ENCODE measurements around a stretch of chr4.

- RAMPAGE, long total RNA = no peak
- RRBS = no CpG with 5 or more reads among the region's 2 CpGs
PRO-cap:
- standard = unidirectional peak, minus-strand start at chr4:37002879
- CoPRO, capped RNA only, 2 experiments = no peak in any of the 2 experiments
- CoPRO, capped and uncapped RNA, 2 experiments = peak in 2 of 2 experiments; most common plus-strand start chr4:37002879 (in 1); most common minus-strand start chr4:37002879 (in 2)
- CoPRO, uncapped RNA only, 2 experiments = no peak in any of the 2 experiments
CAGE:
- cytosol, long polyA plus RNA = no peak
- long polyA plus RNA = no peak
- nucleolus, long total RNA = no peak
- nucleus, long polyA plus RNA = no peak
Measured at GRCh38 chr4:37002827-37003113, 241.8 kb upstream of the NWD2 start.

DNA sequence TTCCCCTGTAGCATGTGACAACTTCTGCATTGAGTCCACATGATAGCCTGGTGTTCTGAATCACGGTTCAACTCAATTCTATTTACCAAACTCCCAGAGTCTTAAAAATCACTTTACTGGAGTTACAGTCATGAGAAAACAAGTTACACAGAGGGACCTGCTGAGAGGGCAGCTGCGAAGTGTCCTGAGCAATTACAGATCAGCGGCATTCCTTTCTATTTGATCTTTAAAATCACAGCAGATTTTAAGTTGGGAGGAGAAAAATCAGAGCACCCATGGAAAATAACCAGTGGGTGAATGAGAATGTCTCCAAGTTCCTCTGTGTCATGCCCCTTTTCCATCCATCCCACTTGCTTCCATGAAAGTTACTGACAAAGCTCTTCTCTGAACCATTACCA, 46.4 kb upstream of the NWD2 start:
- RAMPAGE, long total RNA = no peak
- RRBS = no CpG with 5 or more reads among the region's 3 CpGs
PRO-cap:
- standard = no peak
- CoPRO, capped RNA only, 2 experiments = no peak in any of the 2 experiments
- CoPRO, capped and uncapped RNA, 2 experiments = no peak in any of the 2 experiments
- CoPRO, uncapped RNA only, 2 experiments = no peak in any of the 2 experiments
CAGE:
- cytosol, long polyA plus RNA = no peak
- long polyA plus RNA = no peak
- nucleolus, long total RNA = no peak
- nucleus, long polyA plus RNA = no peak

GRCh38 chr4:37428411-37428932, 25.3 kb upstream of the C4orf19 start:
- RAMPAGE, long total RNA = no peak
- RRBS = no CpG with 5 or more reads among the region's 3 CpGs
PRO-cap:
- standard = no peak
- CoPRO, capped RNA only, 2 experiments = no peak in any of the 2 experiments
- CoPRO, capped and uncapped RNA, 2 experiments = no peak in any of the 2 experiments
- CoPRO, uncapped RNA only, 2 experiments = no peak in any of the 2 experiments
CAGE:
- cytosol, long polyA plus RNA = no peak
- long polyA plus RNA = no peak
- nucleolus, long total RNA = no peak
- nucleus, long polyA plus RNA = no peak

DNA sequence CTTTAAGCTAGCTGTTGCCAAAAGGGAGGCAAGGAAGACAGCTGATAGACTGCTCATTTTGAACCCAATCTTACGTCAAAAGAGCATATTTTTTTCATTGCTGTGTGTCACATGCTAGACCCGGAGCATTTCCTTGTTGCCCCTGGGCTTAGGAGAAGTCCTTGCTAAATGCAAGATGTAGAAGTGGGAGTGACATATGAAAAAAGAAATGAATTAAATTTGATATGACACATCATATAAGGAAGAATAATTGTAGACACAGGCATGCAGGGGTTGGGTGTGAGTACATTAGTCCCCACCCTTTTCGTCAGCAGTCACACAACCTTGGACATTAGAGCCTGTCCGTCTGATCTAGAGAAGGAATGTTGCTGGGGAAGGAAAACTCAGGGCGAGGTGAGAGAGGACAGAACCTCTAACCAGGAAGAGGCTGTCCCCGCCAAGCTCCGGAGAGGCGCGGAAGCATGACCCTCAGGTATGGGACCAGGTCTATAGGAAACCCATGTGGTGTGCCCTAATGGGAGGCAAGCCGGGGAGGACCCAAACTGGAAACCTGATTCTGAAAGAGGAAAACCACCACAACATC, 102.2 kb downstream of the RELL1 start:
- RAMPAGE, long total RNA = no peak
- RRBS = 37% methylated on average over 4 of the region's 10 CpGs
PRO-cap:
- standard = no peak
- CoPRO, capped RNA only, 2 experiments = no peak in any of the 2 experiments
- CoPRO, capped and uncapped RNA, 2 experiments = no peak in any of the 2 experiments
- CoPRO, uncapped RNA only, 2 experiments = no peak in any of the 2 experiments
CAGE:
- cytosol, long polyA plus RNA = no peak
- long polyA plus RNA = no peak
- nucleolus, long total RNA = no peak
- nucleus, long polyA plus RNA = no peak

DNA sequence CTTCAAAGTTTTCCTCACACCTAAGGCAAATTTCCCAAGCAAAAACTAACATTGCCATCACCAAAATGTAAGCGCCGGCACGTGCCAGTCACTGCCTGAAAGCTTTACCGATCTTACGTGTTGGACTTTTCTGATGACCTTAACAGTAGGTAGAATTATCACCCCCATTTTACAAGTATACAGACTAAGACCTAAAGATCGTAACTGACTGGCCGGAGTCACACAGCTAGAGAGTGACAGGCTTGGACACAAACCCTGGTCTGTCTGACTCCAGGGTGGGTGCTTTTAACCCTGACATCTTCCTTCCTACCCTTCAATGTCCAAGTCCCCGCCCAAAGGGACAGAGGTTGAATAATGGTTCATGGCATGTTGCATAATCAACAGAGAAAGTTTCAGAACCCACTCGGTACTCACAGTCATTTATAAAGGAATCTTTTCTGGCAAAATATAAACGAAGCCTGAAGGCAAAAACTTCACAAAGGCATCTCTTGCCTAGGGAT, 44.4 kb downstream of the RELL1 start:
- RAMPAGE, long total RNA = no peak
- RRBS = no CpG with 5 or more reads among the region's 10 CpGs
PRO-cap:
- standard = no peak
- CoPRO, capped RNA only, 2 experiments = no peak in any of the 2 experiments
- CoPRO, capped and uncapped RNA, 2 experiments = no peak in any of the 2 experiments
- CoPRO, uncapped RNA only, 2 experiments = no peak in any of the 2 experiments
CAGE:
- cytosol, long polyA plus RNA = no peak
- long polyA plus RNA = no peak
- nucleolus, long total RNA = no peak
- nucleus, long polyA plus RNA = no peak

DNA sequence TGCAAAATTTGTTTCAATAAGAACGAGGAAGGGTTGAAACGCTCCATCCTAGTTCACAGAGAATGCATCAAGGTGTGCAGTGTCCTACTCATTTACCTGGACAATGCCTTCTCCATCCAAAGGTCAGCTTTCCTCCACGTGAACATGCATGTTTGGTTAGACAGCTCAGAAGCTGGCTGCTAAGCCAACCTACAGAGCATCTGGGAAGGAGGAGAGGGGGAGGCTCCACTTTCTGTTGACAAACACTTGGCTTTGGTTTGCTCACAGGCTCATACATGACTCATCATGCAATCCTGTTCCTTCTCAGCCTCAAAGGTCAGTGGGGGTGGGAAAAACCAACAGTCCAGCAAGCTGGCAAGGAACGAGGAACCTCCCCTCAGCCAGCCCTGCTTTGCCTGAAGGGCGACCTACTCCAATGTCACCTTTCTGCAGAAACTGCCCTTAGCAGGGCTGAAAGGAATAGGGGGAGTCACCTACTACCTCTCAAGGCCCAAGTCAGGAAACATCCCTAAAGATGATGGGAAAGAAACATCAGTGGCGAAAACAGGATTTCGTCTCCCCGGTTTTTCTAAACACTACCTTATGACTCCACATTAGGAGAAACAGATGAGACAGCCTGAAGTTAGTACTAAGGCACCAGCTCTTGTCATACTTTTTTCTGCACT, 38.0 kb downstream of the RELL1 start:
- RAMPAGE, long total RNA = no peak
- RRBS = no CpG with 5 or more reads among the region's 8 CpGs
PRO-cap:
- standard = no peak
- CoPRO, capped RNA only, 2 experiments = no peak in any of the 2 experiments
- CoPRO, capped and uncapped RNA, 2 experiments = no peak in any of the 2 experiments
- CoPRO, uncapped RNA only, 2 experiments = no peak in any of the 2 experiments
CAGE:
- cytosol, long polyA plus RNA = no peak
- long polyA plus RNA = no peak
- nucleolus, long total RNA = no peak
- nucleus, long polyA plus RNA = no peak

DNA sequence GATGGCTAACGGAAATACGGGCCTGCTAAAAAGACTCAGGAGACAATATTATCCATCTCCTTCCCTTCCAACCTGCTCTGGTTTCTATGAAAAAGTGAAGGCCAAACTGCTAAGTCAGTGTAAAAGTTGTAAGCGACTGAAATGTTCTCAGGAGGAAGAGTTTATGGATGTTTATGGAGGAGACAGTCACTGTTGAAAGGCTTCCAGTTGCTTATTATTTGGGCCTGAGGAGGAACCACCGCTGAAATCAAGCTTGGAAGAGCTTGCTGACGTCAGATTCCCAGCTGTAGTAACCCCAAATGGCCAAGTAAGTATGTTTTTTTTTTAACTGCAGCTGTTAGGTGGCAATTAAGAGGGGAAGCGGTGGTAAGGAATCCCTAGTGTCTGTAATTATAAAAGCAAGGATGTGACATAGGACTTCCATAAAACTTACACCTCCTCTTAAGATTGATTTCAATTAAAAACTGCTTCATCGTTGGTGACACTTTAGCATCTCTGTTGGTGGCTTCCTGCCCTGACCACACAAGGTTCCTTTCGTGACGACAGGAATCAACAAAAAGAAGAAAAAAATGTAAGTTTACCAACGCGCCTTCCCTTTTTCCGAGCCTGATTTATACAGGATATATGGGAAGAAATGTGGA, 1.0 kb downstream of the RELL1 start:
- RAMPAGE, long total RNA = no peak
- RRBS = no CpG with 5 or more reads among the region's 12 CpGs
PRO-cap:
- standard = no peak
- CoPRO, capped RNA only, 2 experiments = no peak in any of the 2 experiments
- CoPRO, capped and uncapped RNA, 2 experiments = no peak in any of the 2 experiments
- CoPRO, uncapped RNA only, 2 experiments = no peak in any of the 2 experiments
CAGE:
- cytosol, long polyA plus RNA = no peak
- long polyA plus RNA = no peak
- nucleolus, long total RNA = no peak
- nucleus, long polyA plus RNA = no peak

DNA sequence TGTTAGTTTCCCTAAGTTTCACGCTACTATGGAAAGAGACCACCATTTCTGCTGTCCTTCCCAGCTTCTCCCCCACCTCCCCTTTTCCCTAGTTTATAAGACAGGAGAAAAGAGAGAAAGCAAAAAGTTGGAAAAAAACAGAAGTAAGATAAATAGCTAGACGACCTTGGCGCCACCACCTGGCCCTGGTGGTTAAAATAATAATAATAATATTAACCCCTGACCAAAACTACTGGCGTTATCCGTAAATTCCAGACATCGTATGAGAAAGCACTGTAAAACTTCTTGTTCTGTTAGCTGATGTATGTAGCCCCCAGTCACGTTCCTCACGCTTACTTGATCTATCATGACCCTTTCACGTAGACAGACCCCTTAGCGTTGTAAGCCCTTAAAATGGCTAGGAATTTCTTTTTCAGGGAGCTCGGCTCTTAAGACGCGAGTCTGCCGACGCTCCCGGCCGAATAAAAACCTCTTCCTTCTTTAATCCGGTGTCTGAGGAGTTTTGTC, 887 bp upstream of the PGM2 start:
- RAMPAGE, long total RNA = no peak
- RRBS = no CpG with 5 or more reads among the region's 18 CpGs
PRO-cap:
- standard = unidirectional peak, plus-strand start at position 412 of the sequence
- CoPRO, capped RNA only, 2 experiments = no peak in any of the 2 experiments
- CoPRO, capped and uncapped RNA, 2 experiments = no peak in any of the 2 experiments
- CoPRO, uncapped RNA only, 2 experiments = no peak in any of the 2 experiments
CAGE:
- cytosol, long polyA plus RNA = no peak
- long polyA plus RNA = no peak
- nucleolus, long total RNA = no peak
- nucleus, long polyA plus RNA = no peak

DNA sequence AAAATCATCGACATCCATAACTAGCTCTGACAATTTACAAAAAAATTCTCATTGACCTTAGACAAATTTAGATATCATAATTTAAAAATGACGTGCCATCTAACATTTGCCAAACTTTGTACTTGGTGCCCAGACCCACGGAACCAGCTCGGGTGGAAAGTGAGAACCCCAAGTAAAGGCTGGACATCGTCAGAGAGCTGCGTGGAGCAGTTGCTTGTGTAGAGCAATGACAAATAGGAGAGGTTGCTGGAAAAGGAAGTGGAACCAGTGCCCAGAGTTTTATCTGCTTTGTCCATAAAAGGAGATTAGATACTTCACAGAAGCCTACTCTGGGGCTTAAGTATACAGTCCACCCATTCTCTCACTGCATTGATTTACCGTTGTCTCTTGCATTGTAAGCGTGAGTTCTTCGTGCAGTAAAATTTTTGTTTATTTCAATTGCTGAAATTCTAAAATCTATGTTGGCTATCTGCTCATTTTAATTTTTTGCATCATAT, 5.4 kb upstream of the TBC1D1 start:
- RAMPAGE, long total RNA = no peak
- RRBS = no CpG with 5 or more reads among the region's 9 CpGs
PRO-cap:
- standard = no peak
- CoPRO, capped RNA only, 2 experiments = no peak in any of the 2 experiments
- CoPRO, capped and uncapped RNA, 2 experiments = no peak in any of the 2 experiments
- CoPRO, uncapped RNA only, 2 experiments = no peak in any of the 2 experiments
CAGE:
- cytosol, long polyA plus RNA = no peak
- long polyA plus RNA = no peak
- nucleolus, long total RNA = no peak
- nucleus, long polyA plus RNA = no peak

DNA sequence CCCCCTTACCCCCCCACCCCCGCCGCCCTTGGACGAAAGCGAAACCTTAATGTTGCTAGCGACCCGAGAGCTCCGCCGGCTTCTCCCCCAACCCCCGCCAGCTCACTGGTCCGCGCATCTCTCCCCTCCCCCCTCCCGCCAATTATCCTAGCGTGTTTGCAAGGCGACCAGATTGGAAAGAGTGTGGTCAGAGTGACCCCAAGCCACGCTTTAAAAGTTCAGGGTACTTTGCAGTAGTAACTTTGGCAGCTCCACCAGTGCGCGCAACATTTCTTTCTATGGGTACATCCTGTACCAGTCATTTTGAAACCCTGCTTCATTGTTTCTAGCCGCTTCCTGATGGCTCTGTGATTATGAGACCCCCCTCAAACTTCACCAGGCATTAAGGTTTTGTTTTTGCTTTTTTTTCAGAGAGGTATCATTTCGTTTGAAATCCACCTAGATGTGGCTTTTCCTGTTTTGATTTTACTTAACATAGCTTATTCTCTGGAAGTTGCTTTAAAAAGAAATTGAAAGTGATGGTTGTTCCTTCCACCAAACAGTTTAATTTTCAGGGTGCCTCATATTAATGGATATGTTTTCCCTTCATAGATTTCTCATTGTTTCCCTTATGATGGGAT, 754 bp downstream of the TBC1D1 start:
- RAMPAGE, long total RNA = no peak
- RRBS = no CpG with 5 or more reads among the region's 19 CpGs
PRO-cap:
- standard = no peak
- CoPRO, capped RNA only, 2 experiments = no peak in any of the 2 experiments
- CoPRO, capped and uncapped RNA, 2 experiments = no peak in any of the 2 experiments
- CoPRO, uncapped RNA only, 2 experiments = no peak in any of the 2 experiments
CAGE:
- cytosol, long polyA plus RNA = no peak
- long polyA plus RNA = no peak
- nucleolus, long total RNA = no peak
- nucleus, long polyA plus RNA = no peak

DNA sequence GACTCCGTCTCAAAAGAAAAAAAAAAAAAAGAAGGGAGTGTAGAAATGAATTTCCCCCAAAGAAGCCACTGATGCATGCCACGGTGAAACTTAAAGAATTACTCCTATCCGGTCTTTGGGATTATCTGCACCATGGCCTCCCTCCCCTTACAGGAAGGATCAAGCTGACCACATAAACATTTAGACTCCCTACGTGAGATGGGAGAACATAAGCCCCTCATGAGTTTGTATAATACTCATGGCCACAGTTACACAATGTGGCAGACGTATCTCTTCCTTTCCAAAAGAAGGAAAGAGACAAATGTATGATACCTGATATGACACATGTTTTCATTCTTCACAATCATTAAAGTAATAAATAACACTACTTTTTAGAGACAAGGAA, 3.3 kb upstream of the PTTG2 start:
- RAMPAGE, long total RNA = no peak
- RRBS = no CpG with 5 or more reads among the region's 5 CpGs
PRO-cap:
- standard = no peak
- CoPRO, capped RNA only, 2 experiments = no peak in any of the 2 experiments
- CoPRO, capped and uncapped RNA, 2 experiments = no peak in any of the 2 experiments
- CoPRO, uncapped RNA only, 2 experiments = no peak in any of the 2 experiments
CAGE:
- cytosol, long polyA plus RNA = no peak
- long polyA plus RNA = no peak
- nucleolus, long total RNA = no peak
- nucleus, long polyA plus RNA = no peak

DNA sequence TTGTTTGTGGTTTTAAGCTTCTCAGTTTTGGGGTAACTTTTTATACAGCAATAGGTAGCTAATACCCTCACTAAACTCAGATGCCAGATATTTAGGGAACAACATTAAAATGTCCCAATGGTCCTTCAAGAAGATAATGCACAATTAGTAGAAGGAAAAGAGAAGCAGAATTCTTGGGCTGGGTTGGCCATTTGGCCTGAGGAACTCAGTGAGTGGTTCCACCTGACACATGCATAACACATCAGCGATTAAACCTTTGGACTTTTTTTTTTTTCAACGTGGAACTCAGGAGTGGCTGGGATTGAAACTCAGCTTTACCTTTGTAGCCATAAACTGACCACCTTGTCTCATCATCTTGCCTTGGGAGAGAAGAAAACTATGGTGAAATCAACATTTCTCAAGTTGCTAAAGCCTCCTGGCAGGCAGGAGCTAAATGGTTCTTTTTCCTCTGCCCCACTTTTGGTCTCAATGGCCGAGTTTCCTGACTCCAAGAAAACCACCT, 16.2 kb downstream of the PTTG2 start:
- RAMPAGE, long total RNA = no peak
- RRBS = no CpG with 5 or more reads among the region's 3 CpGs
PRO-cap:
- standard = no peak
- CoPRO, capped RNA only, 2 experiments = no peak in any of the 2 experiments
- CoPRO, capped and uncapped RNA, 2 experiments = no peak in any of the 2 experiments
- CoPRO, uncapped RNA only, 2 experiments = no peak in any of the 2 experiments
CAGE:
- cytosol, long polyA plus RNA = no peak
- long polyA plus RNA = no peak
- nucleolus, long total RNA = no peak
- nucleus, long polyA plus RNA = no peak

- RAMPAGE, long total RNA = no peak
- RRBS = no CpG with 5 or more reads among the region's 6 CpGs
PRO-cap:
- standard = no peak
- CoPRO, capped RNA only, 2 experiments = no peak in any of the 2 experiments
- CoPRO, capped and uncapped RNA, 2 experiments = no peak in any of the 2 experiments
- CoPRO, uncapped RNA only, 2 experiments = no peak in any of the 2 experiments
CAGE:
- cytosol, long polyA plus RNA = no peak
- long polyA plus RNA = no peak
- nucleolus, long total RNA = no peak
- nucleus, long polyA plus RNA = no peak
Measured at GRCh38 chr4:38021515-38022194, 61.5 kb downstream of the PTTG2 start.

DNA sequence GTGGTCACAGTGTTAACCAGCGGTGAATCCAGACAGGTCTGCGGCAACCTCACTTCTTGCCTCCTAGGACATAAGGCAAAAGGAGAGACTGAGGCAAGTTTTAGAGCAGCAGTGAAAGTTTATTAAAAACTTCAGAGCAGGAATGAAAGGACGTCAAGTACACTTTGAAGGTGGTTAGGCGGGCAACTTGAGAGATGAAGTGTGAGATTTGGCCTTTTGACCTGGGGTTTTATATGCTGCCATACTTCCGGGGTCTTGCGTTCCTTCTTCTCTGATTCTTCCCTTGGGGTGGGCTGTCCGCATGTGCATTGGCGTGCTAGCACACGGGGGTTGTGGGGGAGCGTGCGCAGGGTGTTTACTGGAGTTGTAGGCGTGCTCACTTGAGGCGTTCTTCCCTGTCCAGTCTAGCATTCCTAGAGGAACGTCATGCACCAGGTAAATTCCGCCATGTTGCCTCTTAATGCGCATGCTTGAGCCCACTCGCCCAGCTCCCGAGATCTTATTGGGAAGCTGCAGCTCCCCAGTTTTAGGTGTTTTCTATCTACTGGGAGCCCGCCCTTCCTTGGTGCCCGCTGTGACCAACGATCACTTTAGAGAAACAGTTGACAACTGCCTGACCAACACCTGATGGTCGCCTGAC, 94.5 kb downstream of the PTTG2 start:
- RAMPAGE, long total RNA = no peak
- RRBS = no CpG with 5 or more reads among the region's 22 CpGs
PRO-cap:
- standard = no peak
- CoPRO, capped RNA only, 2 experiments = no peak in any of the 2 experiments
- CoPRO, capped and uncapped RNA, 2 experiments = no peak in any of the 2 experiments
- CoPRO, uncapped RNA only, 2 experiments = no peak in any of the 2 experiments
CAGE:
- cytosol, long polyA plus RNA = no peak
- long polyA plus RNA = no peak
- nucleolus, long total RNA = no peak
- nucleus, long polyA plus RNA = no peak

DNA sequence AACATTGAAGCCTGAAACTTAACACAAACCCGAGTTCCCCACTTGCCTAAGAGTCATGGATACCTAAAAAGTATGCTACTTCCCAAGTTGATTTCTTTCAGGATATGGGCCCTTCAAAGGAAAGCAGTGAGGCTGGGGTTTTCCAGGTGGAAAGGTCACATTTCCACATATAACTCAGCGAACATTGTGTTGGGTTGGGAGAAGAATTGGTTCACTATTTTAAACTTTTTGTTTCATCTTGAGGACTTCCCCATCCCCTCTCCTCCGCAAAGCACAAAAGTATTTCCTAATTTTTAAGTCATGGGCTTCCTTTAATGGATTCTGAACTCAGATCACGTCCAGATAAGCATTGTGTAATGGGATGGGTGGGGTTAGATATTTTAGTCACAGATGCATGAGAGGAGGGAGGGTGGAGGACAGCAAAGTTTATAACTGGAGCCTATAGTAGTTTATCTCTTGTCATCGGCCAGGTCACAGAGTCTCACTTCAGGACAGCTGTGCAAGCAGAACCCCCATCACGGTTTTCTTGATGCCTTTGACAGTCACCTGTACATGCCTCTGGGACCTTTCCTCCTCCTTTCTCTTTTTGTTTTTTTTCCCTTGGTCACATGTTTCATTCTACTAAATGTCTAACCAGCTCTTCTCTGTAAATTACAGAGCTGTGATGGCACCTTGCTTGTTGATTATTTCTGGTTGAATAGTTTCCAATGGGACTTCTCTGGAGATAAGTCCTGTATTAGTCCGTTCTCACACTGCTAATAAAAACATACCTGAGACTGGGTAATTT, 115.3 kb downstream of the PTTG2 start:
- RAMPAGE, long total RNA = no peak
- RRBS = no CpG with 5 or more reads among the region's 7 CpGs
PRO-cap:
- standard = no peak
- CoPRO, capped RNA only, 2 experiments = no peak in any of the 2 experiments
- CoPRO, capped and uncapped RNA, 2 experiments = no peak in any of the 2 experiments
- CoPRO, uncapped RNA only, 2 experiments = no peak in any of the 2 experiments
CAGE:
- cytosol, long polyA plus RNA = no peak
- long polyA plus RNA = no peak
- nucleolus, long total RNA = no peak
- nucleus, long polyA plus RNA = no peak

- RAMPAGE, long total RNA = no peak
- RRBS = no CpG with 5 or more reads among the region's 6 CpGs
PRO-cap:
- standard = no peak
- CoPRO, capped RNA only, 2 experiments = no peak in any of the 2 experiments
- CoPRO, capped and uncapped RNA, 2 experiments = no peak in any of the 2 experiments
- CoPRO, uncapped RNA only, 2 experiments = no peak in any of the 2 experiments
CAGE:
- cytosol, long polyA plus RNA = no peak
- long polyA plus RNA = no peak
- nucleolus, long total RNA = no peak
- nucleus, long polyA plus RNA = no peak
Measured at GRCh38 chr4:38109834-38110403, 149.7 kb downstream of the PTTG2 start.

DNA sequence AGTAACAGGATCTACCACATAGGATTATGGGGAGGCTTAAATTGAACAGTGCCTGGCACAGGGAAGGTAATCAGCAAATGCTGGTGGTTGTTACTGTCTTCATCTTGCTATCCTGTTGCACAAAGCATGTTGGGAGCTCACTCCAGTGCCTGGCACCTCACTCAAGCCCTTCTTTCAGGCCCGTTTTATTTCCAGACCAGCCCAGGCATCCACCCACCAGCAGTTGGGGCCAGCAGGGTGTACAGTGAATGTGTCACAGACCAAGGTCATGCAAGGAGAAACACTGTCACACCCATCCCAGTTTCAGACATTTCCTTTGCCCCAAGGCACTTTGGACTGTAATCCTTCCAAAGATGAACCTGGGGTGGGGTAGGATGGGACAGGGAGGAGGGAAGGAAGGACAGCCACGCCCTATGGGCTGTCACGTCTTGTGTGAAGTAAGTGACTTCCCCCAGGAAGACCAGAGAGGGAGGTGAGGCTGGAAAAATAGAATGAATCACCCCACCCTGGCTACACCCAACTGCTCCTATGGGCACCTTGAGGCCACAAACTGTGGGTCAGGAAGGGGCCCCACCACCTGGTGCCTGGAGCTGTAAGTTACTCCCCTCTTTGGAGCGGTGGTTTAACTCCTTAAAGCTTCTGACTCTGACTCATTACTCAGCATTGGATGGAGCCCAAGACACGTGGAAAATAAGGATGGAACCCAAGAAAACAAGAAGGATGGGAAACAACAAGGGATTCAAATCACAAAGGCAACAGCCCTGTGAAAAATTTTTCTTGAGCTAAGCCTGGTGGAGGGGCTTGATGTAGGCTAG, 350.0 kb upstream of the KLF3 start:
- RAMPAGE, long total RNA = no peak
- RRBS = no CpG with 5 or more reads among the region's 5 CpGs
PRO-cap:
- standard = no peak
- CoPRO, capped RNA only, 2 experiments = no peak in any of the 2 experiments
- CoPRO, capped and uncapped RNA, 2 experiments = no peak in any of the 2 experiments
- CoPRO, uncapped RNA only, 2 experiments = no peak in any of the 2 experiments
CAGE:
- cytosol, long polyA plus RNA = no peak
- long polyA plus RNA = no peak
- nucleolus, long total RNA = no peak
- nucleus, long polyA plus RNA = no peak

DNA sequence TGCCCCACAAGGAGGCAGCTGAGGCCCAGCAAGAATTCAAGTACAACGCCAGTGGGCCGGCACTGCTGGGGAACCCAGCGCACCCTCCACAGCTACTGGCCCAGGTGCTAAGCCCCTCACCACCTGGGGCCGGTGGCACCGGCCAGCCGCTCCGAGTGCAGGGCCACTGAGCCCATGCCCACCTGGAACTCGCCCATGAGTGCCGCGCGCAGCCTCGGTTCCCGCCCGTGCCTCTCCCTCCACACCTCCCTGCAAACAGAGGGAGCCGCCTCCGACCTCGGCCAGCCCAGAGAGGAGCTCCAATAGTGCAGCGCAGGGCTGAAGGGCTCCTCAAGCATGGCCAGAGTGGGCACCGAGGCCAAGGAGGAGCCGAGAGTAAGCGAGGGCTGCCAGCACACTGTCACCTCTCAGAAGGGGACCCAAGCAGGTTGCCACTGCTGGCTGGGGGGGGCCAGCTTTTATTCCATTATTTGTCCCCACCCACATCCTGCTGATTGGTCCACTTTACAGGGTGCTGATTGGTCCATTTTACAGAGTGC, 338.9 kb upstream of the KLF3 start:
- RAMPAGE, long total RNA = no peak
- RRBS = no CpG with 5 or more reads among the region's 21 CpGs
PRO-cap:
- standard = no peak
- CoPRO, capped RNA only, 2 experiments = no peak in any of the 2 experiments
- CoPRO, capped and uncapped RNA, 2 experiments = no peak in any of the 2 experiments
- CoPRO, uncapped RNA only, 2 experiments = no peak in any of the 2 experiments
CAGE:
- cytosol, long polyA plus RNA = no peak
- long polyA plus RNA = no peak
- nucleolus, long total RNA = no peak
- nucleus, long polyA plus RNA = no peak

GRCh38 chr4:38328201-38328706, 335.7 kb upstream of the KLF3 start:
- RAMPAGE, long total RNA = no peak
- RRBS = no CpG with 5 or more reads among the region's 2 CpGs
PRO-cap:
- standard = bidirectional peak, plus-strand start at chr4:38328548, minus-strand start at chr4:38328323
- CoPRO, capped RNA only, 2 experiments = peak in 2 of 2 experiments; most common plus-strand start chr4:38328546 (in 2); most common minus-strand start chr4:38328323 (in 2)
- CoPRO, capped and uncapped RNA, 2 experiments = no peak in any of the 2 experiments
- CoPRO, uncapped RNA only, 2 experiments = no peak in any of the 2 experiments
CAGE:
- cytosol, long polyA plus RNA = no peak
- long polyA plus RNA = no peak
- nucleolus, long total RNA = no peak
- nucleus, long polyA plus RNA = no peak

Data from K562 (cell line).